Glomerular endothelial cell (primary cell): ENCODE results near the genes ZNF507 and NUDT19.

GRCh38 chr19:30360477-30360736 is 11.8 kb upstream of the ZNF536 start:
- RAMPAGE, long total RNA = no peak

GRCh38 chr19:30719248-30720319 is 347.4 kb downstream of the ZNF536 start:
- RAMPAGE, long total RNA = no peak

DNA sequence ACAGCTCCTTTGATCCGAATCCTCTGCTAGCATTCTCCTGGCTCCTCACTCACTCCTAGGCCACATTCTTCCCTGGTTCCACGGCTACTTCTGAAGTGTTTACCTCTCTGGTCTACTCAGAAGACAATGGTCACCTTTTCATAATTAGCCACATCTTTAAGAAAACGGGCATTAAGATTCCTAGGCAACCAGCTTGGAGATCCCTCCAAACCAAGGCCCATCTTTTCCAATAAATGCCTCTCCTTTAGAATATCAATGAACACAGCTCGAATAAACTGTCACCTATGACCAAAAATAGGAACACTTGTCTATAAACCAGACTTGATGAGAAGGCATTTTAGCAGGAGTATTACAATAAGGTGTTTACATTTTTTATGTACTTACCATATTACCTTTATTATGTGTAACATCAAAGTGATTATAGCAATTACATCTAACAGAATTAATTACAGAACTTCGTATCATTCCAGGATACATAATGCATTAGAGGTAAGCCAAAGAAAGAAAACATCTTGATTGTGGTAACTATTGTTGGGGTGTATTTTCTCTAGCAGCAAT is 7.4 kb downstream of the TSHZ3 start:
- RAMPAGE, long total RNA = no peak

DNA sequence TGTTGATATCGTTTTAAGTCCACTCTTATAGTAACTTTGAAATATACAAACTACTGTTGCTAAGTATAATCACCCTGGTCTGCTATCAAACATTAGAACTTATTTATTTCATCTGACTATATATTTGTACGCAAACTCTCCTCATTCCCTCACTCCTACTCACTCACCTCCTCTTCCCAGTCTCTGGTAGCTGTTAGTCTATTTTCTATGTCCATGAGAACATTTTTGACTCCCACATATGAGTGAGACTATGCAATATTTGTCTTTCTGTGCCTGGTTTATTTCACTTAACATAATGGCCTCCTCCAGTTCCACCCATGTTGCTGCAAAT is 486.0 kb upstream of the ZNF507 start:
- RAMPAGE, long total RNA = no peak

GRCh38 chr19:32345290-32345760 is at the start of gene ZNF507:
Gene ZNF507, plus strand, starts transcription at chr19:32345610.
- RAMPAGE, long total RNA = start-site peak on the plus strand at chr19:32345594-32345718, 26 and 32 reads in 2 replicates

GRCh38 chr19:32347099-32347744 is 1.8 kb downstream of the ZNF507 start:
- RAMPAGE, long total RNA = no peak

DNA sequence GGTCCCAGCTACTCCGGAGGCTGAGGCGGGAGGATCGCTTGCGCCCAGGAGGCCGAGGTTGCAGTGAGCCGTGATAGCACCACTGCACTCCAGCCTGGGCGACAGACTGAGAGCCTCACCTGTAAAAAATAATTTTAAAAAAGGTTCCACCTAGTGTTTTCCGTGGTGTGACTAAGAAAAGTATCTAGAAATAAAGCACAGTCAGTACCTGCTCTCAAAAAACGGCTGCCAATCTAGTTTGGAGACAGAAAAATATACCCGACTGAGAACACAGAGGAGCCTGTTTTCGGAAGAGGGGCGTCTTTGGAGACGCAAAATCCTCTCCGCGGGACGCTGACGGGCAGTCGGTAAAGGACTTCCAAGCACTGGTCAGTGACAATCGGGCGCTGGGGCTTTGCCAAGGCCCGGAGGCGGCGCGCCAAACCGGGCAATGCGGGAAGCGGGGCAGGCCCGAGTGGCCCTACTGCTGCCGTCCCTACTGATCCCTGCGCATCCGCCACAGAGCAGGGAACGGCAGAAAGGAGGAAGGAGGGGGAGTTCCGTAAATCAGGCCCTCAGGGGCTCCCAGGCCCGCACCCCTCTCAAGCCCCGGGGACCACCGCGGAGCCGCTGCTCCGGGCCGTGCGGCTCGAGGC is 670 bp upstream of the DPY19L3 start:
- RAMPAGE, long total RNA = no peak

GRCh38 chr19:32406705-32407974 is 1.6 kb downstream of the DPY19L3 start:
- RAMPAGE, long total RNA = no peak

DNA sequence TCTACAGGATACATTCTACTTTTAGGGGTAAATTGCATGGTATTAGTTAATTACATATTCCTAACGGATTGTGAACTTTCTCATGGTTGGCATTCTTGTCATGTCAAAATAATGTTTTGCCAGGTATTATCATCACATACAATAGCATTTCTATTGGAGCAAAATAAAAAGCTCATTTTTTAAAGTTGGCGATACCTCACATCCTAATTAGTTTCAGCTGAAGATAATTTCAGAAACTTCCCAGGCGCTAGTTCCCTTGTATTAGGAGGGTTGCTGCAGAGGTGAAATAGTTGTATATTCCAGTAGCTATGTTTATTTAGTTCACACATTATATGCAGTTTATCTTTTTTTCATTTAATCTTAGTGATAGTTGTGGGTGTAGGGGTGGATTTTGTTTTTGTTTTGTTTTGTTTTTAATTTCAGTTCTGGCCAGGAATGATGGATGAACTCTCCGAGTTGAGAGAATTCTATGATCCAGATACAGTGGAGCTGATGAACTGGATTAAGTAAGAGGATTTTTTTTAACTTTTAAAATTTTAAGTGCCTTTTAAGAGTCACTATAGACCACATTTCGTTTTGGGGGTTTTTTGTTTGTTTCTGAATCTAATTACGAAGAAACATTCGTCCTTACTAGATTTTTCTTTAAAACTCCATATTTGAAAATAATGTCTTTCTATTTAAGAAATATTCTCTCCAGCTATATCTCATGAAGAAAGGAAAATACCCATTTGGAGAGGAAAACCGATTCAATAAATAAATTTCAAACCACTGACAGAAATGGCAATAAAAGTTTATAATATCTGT is 62.9 kb downstream of the DPY19L3 start:
- RAMPAGE, long total RNA = no peak

DNA sequence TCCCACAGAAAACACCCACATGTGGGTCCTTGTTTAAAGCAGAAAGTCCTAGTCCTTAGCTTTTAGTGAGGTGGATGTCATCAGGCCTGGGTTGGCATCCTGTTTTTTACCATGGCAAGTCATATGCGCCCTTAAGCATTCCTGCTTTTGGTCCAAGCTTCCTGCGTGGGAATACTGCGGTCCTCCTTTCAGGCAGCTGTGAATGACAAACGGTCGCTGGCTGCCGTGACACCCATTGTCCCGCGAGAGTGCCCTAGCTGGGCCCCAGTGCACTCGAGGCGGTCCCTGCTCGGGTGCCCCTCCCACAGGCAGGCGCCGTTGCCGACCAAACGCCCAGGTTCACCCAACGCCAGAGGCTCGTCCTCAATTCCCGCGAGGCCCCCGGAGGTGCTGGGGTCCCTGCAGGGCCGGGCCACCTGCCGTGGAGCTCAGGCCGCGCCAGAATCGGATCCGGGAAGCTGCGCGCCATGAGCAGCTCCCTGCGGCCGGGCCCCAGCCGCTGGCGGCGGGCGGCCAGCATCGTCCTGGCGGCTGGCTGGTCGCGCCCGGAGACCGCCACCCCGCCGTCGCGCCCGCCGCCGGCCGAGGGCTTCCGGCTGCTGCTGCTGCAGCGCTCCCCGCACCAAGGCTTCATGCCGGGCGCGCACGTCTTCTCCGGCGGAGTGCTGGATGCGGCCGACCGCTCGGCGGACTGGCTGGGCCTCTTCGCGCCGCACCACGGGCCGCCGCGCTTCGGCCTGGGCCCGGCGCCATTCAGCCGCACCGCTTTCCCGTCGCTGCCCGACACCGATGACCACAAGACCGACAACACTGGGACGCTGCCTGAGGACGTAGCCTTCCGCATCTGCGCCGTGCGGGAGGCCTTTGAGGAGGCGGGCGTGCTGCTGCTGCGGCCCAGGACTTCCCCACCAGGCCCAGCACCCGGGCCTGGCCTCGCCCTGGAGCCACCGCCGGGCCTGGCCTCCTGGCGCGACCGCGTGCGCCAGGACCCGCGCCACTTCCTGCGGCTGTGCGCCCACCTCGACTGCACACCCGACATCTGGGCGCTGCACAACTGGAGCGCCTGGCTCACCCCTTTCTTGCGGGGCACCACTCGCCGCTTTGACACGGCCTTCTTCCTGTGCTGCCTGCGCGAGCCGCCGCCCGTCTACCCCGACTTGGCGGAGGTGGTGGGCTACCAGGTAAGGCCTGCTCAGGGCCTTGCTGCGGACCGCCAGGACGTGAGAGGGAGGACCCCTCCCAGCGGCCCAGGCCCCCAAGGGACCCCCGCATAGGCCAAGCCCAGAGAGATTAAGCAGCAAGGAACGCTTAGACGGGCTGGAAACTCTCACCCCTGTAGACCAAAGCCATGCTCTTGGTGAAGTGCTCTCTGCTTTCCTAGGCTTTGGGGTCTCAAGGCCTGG is at the start of gene NUDT19:
TSS of gene NUDT19 (plus strand) at position 328 of the 1,403 bp plus-strand sequence.
- RAMPAGE, long total RNA = no peak

DNA sequence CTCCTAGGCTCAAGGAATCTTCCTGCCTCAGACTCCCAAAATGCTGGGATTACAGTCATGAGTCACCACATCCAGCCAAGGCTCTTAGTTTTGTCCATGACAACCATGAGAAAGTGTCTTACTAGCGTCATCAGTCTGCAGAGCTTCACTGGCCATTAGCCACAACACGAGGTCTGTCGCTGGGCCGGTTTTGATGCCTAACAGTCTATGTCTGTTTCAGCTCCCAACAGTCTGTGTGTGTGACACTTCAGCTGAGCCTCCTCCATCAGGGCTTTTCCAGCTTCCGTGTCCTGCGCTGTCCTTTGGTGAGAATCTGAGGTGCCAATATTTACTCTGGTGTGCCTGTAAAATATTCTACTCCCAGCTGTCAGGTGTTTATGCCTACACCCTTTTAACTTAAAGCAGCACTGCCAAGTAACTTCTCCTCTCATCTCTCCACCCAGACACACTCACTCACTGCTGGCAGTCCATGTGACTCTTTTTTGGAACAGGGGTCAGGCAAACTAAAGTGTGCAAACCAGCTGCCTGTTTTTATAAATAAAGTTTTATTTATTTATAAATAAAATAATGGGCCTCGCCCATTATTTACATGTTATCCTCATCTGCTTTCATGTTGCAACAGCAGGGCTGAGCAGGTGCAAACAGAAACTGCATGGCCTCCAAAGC is 47.4 kb downstream of the CEP89 start:
- RAMPAGE, long total RNA = no peak

DNA sequence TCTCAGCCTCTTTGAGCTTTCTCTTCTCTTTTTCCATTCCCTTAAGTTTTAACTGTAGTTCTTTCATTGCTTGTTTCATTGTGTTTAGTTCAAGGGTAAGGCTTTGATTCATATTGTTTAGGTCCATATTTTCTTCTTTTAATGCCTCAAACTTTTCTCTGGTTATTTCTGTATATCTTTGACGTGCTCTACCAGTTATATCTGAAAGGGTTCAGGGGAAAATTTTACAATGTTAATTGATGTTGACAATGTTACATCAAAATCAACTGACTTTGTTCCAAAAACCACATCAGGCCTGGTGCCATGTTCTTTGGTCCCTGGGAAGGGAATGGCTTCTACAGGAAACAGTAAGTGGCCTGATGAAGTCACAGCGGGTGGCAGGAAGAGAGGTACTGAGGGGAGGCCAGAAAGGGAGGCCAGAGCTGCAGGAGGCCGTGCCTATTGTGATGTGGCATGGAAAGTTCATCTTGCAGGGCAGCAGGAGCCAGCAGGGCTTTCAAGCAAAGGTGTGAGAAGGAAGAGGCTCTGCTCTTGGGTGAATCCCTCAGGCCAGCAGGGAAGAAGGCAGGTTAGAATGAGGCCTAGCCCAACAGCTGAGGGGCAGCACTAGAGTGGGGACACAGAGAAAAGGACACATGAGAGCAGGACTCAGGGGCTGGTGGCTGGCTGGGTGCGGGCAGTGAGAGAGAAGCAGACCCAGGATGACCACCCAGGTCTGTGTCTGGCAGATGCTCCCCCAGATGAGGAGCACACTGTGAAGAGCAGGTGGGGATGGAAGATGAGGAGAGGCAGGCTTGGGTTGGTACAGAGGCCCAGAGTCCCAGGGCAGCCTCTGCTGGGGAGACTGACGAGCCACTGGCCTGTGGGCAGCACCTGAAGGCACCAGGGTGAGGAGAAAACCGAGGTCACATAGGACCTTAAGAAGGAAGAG is 38.0 kb downstream of the CEP89 start:
- RAMPAGE, long total RNA = no peak

DNA sequence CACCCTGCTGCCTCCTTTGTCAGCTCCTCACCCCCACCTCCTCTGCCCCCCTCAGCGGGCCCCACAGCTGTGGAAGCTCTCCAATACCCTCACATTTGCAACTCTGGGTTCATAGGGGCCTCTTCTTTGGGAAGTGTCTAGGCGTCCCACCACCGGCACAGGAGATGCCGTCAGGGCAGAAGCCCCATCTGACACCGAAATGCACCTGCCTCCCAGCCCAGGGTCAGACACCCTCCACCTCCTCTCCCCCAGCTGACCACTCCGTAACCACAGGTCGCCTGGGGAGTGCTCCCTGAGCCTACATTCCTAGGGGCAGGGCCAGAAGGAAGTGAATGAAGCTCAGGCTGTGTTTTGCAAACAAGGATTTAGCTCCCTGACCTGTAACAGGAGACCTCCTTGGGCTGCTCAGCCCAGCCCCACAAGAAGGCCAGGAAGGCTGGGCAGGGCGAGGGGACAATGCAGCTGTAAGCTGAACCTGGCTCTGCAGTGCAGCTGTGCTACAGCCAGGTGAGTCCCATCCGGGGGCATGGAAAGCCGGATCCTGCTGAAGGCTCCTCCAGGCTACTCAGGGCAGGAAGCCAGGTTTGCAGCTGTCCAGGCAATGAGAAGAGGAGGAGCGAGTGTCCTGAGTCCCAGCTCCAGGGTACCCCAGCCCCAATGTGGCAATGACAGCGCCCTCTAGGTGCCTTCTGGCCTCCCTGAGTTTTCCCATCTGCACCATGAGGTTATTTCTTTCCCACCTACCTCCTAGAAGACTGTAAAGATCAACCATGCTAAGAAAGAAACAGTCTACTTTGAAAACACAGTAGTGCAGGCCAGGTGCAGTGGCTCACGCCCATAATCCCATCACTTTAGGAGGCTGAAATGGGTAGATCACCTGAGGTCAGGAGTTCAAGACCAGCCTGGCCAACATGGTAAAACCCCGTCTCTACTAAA is 42.1 kb downstream of the RHPN2 start:
- RAMPAGE, long total RNA = no peak

DNA sequence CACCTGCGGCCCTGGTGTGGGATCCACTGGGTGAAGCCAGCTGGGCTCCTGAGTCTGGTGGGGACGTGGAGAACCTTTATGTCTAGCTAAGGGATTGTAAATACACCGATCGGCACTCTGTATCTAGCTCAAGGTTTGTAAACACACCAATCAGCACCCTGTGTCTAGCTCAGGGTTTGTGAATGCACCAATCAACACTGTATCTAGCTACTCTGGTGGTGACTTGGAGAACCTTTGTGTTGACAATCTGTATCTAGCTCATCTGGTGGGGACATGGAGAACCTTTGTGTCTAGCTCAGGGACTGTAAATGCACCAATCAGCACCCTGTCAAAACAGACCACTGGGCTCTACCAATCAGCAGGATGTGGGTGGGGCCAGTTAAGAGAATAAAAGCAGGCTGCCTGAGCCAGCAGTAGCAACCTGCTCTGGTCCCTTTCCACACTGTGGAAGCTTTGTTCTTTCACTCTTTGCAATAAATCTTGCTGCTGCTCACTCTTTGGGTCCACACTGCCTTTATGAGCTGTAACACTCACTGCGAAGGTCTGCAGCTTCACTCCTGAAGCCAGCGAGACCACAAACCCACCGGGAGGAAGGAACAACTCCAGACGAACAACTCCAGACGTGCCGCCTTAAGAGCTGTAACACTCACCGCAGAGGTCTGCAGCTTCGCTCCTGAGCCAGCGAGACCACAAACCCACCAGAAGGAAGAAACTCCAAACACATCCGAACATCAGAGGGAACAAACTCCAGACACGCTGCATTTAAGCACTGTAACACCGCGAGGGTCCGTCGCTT is 27.5 kb downstream of the RHPN2 start:
- RAMPAGE, long total RNA = no peak

DNA sequence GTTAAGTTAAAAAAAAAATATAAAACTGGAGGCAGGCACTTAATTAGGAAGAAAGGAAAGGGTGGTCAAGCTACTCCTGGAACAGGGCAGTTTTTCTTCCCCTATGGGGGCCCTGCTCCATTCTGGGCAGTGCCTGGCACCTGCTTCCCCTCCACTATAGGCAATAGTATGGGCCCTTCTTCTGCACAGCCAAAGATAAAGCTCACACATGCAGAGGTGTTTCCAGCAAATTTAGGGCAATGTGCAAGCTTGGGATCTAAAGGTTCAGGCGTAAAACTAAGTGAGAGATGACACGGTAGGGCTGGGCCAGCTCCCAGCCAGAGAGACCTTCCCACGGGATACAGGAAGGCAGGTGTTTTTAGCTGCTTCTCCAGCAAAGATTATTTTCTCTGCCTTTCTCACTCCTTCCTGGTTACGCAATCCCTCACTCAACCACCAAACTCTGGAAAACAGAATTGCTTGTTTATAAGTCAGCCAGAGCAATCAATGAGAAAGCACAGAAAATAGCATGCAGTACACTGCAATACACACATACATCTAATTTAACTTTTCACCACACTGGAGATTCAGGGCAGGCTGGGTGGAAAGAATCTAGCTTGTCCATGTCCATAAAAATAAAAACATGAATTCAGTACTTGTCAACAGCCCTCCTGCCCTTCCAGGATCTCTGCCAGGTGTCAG is 12.4 kb downstream of the RHPN2 start:
- RAMPAGE, long total RNA = no peak

- RAMPAGE, long total RNA = no peak
Measured at GRCh38 chr19:33175929-33176509, 18.1 kb upstream of the LRP3 start.

DNA sequence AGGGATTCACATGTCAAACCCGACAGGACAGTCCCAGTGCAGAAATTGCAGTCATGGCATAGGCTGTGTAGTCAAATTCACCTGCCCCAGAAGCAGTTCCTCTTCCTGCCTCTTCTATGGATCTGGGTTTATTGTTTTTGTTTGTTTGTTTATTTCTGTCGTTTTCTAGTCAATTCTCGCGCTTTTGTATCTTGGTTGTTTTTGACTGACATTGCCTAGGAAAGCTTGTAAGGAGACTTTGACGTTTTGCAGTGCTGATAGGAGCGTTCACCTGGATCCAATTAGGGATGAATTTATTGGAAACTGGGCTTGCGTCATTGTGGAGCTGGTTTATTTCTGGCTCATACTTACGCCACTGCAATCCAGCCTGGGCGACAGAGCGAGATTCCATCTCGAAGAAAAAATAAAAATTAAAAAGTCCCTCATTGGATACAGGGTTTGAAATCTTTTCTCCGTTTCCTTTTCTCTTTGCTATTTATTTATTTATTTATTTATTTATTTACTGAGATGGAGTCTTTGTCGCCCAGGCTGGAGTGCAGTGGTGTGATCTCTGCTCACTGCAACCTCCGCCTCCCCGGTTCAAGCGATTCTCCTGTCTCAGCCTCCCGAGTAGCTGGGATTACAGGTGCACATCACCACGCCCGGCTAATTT is 16.0 kb upstream of the LRP3 start:
- RAMPAGE, long total RNA = no peak

GRCh38 chr19:33276165-33276527 is 26.2 kb downstream of the CEBPA start:
- RAMPAGE, long total RNA = no peak

DNA sequence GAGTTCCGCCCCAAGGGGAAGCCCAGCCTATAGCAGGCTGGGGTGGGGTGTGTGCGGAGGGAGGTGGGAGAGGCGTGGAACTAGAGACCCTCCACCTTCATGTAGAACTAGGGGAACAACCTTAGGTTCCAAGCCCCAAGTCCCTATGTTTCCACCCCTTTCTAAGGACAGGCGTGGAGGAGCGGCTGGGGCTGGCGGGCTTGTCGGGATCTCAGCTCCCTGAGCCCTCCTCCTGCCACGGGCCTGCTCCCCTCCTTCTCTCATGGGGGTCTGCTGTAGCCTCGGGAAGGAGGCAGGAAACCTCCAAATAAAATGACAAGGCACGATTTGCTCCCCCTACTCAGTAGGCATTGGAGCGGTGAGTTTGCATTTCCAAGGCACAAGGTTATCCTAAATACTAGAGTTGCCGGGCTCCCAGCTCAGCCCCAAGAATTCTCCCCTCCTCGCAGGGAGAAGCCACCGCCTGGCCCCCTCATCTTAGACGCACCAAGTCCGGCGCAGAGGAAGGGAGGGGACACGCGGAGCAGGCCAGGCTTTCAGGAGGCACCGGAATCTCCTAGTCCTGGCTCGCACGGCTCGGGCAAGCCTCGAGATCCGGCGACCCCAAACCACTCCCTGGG is 1.6 kb downstream of the CEBPA start:
- RAMPAGE, long total RNA = no peak

- RAMPAGE, long total RNA = no peak
Measured at GRCh38 chr19:33380601-33381185, 7.2 kb downstream of the CEBPG start.